ENCODE results near the genes PTCHD1 and APOO.

DNA sequence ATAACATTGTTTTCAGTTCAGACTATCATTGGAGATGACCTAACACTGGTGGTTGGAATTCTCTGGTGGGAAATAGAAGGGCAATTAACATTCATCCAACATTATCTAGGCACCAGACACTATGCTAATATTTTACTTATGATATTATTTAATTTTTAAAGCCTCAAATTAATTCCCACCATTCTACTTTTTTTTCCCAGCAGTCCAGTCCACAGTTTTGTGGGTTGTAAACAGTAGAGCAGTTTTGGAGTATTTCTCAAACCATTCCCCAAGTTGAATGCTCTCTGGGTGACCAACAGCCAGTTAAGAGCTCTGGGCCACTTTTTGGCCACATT, 66.6 kb downstream of the MAP3K15 start:
- PRO-cap, 2 experiments, result no peak in any of the 2 experiments

DNA sequence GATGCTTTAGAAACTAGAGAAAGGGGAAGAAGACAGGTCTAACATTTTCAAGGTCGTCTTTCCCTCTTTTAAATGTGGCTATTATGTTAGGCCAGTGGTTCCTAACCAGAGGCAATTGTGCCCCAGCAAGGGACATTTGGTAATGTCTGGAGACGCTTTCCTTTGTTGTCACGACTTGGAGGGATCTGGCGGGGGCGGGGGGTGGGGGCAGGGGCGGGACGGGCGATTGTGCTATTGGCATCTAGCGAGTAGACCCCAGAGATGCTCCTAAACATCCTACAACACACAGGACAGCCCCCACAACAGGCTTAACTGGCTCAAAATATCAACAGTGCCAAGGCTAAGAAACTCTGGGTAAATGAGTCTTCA, 94.8 kb downstream of the SH3KBP1 start:
- PRO-cap, 2 experiments, result no peak in any of the 2 experiments

GRCh38 chrX:19863474-19864285, 23.7 kb downstream of the SH3KBP1 start:
- PRO-cap, 2 experiments, result no peak in any of the 2 experiments

DNA sequence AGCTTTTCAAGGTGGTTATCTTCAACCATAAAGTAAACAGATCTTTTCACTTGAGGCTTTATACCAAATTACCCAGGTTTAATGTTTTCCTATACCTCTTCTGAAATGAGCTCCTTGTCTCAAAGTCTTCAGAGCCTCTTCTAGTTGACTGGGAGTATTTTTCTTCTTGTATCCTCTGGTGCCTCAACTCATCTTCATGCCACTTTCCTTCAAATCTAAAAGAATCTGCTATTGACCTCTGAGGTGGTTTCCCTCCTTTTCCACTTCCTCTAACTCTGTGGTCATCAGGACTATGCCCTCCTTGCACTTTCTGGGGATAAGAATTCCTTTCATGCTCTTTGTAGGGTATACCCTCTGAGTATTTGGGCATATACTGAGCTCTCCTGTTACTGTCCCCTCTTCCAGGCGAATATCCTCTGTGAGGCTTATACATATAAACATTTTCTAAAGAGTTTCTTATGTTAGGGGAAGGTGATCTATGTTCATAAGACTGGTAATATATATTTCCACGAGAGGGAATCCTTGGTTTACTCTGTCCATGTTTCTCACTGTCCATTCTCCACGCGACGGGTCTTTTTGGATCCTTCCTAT, 24.8 kb downstream of the BCLAF3 start:
- PRO-cap, 2 experiments, result no peak in any of the 2 experiments

GRCh38 chrX:20514519-20514781, 247.7 kb upstream of the RPS6KA3 start:
- PRO-cap, 2 experiments, result no peak in any of the 2 experiments

DNA sequence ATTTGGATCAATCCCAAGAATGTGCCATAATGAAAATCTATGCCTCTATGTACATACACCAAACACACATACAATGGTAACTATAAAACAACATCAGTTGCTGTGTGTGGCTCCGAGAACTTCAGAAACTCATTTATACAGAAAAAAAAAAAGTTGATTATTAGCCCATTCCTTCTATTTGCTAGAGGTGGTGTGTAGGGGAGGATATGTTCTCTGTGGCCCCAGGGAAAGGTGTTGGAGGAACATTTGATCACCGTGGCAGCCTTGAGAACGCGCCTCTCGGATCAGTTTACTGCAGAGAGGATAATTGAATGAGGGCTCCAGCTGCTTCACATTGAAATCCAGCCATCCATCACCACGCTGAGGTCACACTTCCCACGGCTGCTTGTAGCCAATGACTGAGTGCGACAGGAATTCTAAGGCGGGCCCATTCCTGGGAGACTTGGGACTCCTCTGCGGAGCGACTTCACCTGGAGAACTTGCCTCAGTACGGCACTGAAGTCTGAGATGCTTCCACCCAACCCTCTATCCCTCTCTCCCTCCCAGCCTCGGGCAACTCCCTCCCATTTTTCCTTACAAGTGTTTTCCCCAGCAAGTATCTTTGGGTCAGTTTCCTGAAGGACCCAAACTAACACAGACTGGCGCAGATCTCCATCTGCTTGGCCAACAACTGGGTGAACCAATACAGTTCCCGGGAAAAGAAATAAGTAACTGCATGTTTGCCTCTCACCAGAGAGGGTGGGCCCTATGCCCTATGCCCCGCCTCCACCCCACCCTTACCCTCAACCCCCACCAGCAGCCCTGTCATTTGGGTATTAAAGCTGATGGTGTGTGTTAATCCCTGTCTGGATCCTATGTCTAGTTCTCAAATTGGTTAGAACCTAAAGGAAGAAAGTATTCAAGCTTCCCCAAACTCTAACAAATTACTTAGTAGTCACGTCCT, 19.3 kb downstream of the SMPX start:
- PRO-cap, 2 experiments, result no peak in any of the 2 experiments

GRCh38 chrX:21883123-21883893, 27.5 kb downstream of the YY2 start:
- PRO-cap, 2 experiments, result no peak in any of the 2 experiments

GRCh38 chrX:22192630-22192955, 80.1 kb upstream of the CBLL2 start:
- PRO-cap, 2 experiments, result no peak in any of the 2 experiments

- PRO-cap, 2 experiments, result no peak in any of the 2 experiments
Observed at GRCh38 chrX:23334617-23335148, at the start of gene PTCHD1. Gene PTCHD1, plus strand, starts transcription at chrX:23334849.

- PRO-cap, 2 experiments, result no peak in any of the 2 experiments
Observed at GRCh38 chrX:23373360-23373903, 38.8 kb downstream of the PTCHD1 start.

DNA sequence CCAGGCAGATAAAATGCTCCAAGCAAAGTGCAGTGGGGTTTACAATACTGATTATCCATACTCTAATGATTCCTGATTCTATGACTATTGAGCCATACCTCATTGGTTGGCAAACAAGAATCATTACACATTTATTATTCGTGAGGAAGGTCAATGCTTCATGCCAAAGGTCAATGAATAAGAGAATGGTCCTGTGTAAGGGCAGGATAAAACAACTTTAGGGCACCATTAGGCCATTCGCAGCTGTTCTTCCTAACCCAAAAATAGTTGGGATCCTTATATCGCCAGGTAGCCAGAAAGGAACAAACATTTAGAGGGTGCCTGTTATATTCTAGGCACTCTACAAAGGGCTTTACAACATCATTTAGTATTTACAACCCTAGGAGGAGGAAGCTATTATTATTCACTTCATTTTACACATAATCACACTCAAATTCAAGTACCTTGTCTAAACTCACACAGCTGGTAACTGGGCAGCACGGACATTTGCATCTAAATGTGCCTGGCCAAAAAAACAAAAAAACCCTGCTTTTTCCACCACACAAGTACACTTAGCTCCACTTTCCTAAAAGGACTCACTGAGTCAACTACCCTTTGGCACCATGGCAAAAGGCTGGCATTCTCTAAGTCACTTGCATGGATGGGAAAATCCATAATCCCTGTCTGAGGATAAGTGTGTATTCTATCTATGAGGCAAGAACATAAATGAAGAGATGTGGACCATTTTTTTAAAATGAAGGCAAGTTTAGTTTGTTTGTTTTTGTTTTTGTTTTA, 18.4 kb upstream of the SAT1 start:
- PRO-cap, 2 experiments, result no peak in any of the 2 experiments

DNA sequence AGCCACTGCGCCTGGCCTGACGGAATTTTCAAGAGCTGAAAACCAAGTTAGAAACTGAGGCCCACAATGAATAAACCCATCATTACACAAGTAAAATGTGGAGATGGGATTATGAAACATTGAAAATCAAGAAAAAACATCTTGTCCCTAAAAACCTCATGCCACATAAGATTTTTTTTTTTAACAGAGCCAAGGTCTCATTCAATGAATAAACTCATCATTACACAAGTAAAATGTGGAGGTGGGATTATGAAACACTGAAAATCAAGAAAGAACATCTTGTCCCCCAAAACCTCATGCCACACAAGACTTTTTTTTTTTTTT, 4.1 kb downstream of the SAT1 start:
- PRO-cap, 2 experiments, result no peak in any of the 2 experiments

GRCh38 chrX:23804522-23804822, 21.5 kb downstream of the SAT1 start:
- PRO-cap, 2 experiments, result no peak in any of the 2 experiments

DNA sequence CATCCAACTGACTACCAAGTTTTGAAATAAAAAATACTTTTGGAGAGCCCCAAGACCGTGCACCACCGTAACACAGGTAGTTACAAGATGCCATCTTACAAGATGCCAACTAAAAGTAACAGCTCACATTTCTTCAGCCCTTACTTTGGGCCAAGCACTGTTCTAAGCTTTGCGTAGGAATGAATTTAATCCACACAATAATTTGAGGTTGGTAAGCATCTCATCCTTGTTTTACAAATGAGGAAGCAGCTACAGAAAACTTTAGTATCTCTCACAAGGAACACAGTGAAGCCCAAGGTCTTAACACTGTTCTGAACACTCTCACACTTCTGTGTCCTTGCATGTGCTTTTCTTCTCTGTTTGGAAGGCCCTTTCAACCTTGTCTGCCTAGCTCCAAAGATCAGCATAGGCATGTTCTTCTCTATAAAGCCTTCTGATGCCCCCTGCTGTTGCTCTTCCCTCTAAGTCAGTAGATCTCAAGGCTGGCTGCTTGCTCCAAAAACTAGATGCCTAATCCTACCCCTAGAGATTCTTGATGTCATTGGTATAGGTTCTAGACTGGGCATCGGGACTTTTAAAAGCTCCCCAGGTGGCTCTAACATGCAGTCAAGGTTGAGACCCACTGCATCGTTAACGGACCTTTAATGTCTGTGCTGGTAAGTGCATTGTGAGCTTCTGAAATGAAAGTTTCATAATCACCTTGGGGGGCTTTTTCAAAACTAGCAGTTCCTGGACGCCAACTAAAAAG, 6.0 kb downstream of the APOO start:
- PRO-cap, 2 experiments, result no peak in any of the 2 experiments

DNA sequence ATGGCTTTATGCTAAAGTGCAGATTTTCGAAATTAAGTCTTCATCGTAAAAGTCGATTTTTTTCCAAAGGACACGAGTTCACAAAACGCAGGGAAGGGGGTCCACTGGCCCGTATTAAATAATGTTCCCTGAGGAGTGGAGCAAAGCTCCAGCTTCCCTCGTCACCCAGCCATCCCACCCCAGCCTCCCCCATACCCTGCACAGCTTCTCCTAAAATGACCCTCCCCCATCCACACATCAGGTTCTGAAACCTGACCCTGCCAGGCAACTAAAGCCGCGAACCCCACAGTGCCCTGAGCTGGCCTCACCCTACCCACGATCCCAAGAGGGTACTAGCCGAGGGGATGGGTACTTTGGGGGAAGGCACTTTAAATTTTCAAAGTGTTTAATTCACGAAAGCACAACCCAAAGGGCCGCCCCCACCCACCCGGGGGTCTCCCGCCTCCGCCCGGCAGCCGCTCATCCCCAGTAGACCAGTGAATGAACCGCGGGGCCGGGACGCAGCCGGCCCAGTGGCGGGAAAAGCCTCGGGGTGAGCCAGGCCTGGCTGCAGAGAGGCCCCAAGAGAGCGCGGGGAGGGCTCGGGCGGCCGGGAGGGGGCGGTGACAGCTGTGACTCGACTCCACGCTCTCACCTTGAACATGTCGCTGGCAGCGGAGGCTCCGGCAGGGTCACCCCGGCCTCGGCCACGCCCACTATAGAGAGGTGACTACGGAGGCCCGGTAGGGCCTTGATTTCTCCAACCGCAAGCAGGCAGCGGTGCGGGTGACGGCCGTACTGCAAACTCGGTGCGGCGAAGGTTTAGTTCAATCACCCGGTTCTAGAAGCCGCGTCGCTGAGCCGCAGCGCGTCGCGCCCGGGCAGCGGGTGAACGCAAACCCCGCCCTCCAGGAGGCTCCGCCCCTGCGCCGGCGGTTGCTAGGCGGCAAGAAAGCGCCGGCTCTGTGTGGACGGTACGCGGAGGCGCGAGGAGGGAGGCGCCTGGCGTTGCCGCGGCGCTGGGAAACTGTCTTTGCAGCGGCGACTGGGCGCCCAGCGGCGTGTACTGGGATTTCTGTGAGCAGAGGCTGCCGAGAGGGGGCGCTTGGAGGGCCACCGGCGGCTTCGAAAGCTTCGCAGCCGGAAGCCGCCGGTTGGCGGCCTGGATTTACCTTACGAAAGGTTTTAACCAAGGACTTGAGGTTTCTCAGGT, at the start of gene APOO:
APOO (minus strand) TSS at position 879 of the 1,192 bp plus-strand sequence.
- PRO-cap, 2 experiments, result peak in 1 of 2 experiments; most common plus-strand start position 1,015 of the sequence (in 1); most common minus-strand start position 514 of the sequence (in 1)

DNA sequence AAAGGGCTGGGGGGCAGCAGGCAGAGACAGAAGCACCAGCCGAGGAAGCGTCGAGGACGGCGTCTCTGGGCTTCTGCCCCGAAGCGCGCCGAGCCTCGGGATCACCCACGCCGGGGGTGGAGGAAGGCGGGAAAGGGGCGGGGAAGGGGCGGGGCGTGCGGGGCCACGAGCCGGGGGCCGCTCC, 1.9 kb downstream of the KLHL15 start:
- PRO-cap, 2 experiments, result peak in 2 of 2 experiments; most common minus-strand start position 75 of the sequence (in 2)

- PRO-cap, 2 experiments, result no peak in any of the 2 experiments
Observed at GRCh38 chrX:24063400-24064616, 9.1 kb downstream of the EIF2S3 start.

DNA sequence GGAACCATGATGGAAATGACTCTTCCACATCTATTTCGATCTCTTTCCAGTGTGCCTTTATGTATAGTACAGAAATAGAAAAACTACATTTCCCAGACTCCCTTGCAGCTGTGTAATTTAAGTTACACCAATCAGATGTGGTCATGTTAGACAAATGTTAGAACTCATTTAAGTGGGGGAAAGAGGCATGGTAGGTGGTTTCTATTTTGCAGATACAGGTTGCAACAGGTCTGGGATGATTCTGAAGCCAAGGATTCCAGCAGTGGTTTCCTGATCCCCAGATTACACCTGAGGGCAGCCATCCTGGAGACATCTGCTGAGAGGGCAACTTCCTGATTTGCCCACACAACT, 38.7 kb upstream of the PDK3 start:
- PRO-cap, 2 experiments, result no peak in any of the 2 experiments

- PRO-cap, 2 experiments, result no peak in any of the 2 experiments
Observed at GRCh38 chrX:24672520-24673145, 21.1 kb upstream of the POLA1 start.

DNA sequence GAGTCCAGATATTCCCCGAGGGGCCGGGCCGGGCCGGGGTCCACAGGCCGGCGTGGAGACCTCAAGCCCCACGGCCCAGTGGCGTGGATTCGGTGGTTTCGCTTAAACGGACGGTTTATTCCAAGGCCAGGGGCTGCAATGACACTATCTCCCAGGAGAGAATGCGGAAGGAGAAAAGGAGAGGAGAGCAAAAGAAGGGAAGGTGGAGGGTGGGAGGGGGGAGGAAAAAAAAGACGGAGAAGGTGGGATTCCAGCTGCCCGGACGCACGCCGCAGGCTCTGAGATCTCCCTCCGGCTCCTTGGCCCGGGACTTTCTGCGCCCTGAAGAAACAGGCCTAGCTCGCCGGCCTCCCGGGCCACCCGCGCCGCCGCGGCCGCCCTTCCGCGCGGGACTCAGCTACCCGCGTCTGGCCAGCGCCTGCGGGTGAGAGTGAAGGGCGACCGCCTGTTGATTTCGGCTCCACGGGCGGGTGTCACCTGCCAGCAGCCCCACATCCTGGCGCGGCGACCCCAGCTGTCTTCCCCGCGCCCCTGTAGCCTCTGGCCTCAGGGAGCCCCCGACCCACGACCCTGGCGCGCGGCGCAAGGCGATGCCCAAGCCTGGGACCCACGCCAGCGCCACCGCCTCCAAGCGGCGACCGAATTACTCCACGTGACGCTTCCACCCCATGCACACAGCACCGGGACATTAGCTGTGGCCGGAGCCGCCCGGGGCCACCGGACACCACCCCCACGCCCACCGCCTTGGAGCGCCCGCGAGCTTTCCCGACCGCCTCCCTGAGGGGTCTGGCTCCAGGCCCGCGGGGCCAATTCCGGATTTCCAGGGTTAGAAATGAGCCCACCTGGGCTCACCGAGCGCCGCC, 10.4 kb downstream of the ARX start:
- PRO-cap, 2 experiments, result no peak in any of the 2 experiments

Measured in Metastatic Liver Carcinoma in the Lung (tissue), 2 donors.